Osteocyte (in vitro differentiated cells): Measurements from ENCODE around the genes PEAK3, LMNB2, DIRAS1 and SLC39A3.

GRCh38 chr19:2078623-2079079 lies 17.5 kb downstream of the MOB3A start:
- PRO-cap = no peak

- PRO-cap = no peak
These were observed 2.8 kb downstream of the DOT1L start for GRCh38 chr19:2166440-2167070.

DNA sequence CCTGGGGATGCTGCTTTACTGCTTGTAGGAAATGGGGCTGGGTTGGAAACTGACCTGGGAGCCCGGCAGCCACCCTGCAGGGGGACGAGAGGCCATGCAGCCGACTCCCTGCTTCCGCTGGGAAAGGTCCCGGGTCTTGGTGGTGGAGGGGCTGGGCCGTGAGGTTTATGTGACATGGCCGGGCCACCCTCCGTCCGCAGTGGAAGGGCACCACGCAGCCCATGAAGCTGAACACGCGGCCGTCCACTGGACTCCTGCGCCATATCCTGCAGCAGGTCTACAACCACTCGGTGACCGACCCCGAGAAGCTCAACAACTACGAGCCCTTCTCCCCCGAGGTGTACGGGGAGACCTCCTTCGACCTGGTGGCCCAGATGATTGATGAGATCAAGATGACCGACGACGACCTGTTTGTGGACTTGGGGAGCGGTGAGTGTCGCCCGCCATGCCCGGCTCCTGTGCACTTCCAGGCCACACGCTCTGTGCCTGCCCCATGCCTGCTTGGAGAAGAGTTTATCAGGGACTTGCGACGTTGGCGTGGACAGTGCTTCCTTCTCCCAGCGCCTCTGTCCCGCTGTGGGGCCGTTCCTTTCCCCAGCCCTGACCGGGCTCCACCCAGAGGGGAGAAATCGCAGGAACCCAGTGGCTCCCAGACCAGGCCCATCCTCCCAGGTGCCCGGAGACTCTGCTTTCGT lies 27.2 kb downstream of the DOT1L start:
- PRO-cap = no peak

DNA sequence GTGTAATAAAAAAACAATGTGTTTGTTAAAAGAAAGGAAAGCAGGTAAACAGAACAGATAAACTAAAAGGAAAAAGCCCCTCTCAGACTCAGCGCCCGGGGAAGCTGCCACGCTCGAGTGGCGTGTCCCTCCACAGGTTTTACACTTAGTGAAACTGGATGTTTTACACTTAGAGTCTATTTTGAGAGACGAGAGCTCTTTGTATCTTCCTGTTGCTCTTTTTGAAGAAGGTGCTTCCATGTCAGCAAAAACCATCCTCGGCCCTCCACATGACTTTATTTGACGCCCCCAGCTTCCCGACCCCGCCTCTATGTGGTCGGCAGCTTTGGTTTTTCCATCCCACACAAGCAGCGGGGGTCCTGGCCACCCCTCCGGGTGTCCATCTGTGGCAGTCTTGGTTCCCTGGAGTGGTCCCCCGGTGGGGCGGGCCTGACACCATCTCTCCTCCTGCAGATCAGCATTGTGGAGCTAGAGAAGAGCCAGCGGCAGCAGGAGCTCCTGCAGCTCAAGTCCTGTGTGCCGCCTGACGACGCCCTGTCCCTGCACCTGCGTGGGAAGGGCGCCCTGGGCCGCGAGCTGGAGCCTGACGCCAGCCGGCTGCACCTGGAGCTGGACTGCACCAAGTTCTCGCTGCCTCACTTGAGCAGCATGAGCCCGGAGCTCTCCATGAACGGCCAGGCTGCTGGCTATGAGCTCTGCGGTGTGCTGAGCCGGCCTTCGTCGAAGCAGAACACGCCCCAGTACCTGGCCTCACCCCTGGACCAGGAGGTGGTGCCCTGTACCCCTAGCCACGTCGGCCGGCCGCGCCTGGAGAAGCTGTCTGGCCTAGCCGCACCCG lies 20.1 kb downstream of the PLEKHJ1 start:
- PRO-cap = no peak

- PRO-cap = no peak
These were observed 5.2 kb downstream of the PLEKHJ1 start for GRCh38 chr19:2230852-2231443.

GRCh38 chr19:2239805-2240526 lies 3.3 kb downstream of the SF3A2 start:
- PRO-cap = no peak

DNA sequence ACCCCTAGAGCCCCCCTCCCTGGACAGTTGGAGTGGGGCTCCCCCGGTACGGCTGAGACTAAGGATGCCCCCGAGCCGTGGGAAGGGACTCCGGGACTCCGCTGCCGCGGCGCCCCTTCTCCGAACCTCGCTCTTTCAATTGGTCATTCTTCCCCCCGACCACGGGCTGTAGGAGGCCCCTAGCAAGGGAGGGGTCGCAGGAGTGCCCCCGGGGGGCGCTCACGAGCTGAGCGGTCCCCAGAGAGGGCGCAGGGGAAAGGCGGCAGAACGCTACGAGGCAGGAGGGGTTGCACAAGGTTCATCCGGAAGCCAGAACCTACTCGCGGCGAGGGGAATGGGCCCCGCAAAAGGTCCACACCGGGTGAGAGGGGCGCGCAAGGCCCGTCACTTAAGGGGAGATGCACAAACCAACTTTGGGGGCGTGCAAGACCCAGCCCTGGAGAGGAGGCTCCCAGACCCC lies 3.1 kb downstream of the JSRP1 start:
- PRO-cap = no peak

DNA sequence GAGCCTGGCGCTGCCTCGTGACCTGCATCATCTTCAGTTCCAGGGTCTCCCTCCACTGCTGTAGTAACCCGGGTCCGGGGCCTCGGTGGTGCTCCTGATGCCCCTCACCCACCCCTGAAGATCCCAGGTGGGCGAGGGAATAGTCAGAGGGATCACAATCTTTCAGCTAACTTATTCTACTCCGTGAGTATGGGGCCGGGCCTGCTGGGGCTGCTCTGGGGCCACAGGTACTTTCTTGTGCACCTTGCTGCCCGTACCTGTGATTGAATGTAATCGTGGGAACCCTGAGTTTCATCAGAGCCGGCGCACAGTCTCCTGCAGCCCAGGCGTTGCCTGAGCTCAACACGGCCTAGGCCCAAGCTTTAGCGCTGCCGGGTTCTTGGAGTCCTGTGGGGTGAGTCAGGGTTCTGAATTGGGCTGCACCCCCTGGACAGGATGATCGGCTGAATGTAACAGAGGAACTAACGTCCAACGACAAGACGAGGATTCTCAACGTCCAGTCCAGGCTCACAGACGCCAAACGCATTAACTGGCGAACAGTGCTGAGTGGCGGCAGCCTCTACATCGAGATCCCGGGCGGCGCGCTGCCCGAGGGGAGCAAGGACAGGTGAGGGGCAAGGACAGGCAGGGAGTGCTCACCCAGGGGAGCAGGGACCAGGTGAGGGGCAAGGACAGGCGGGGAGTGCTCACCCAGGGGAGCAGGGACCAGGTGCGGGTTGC lies 10.5 kb downstream of the PEAK3 start:
- PRO-cap = no peak

- PRO-cap = no peak
These were observed 9.0 kb downstream of the PEAK3 start for GRCh38 chr19:2272913-2273351.

DNA sequence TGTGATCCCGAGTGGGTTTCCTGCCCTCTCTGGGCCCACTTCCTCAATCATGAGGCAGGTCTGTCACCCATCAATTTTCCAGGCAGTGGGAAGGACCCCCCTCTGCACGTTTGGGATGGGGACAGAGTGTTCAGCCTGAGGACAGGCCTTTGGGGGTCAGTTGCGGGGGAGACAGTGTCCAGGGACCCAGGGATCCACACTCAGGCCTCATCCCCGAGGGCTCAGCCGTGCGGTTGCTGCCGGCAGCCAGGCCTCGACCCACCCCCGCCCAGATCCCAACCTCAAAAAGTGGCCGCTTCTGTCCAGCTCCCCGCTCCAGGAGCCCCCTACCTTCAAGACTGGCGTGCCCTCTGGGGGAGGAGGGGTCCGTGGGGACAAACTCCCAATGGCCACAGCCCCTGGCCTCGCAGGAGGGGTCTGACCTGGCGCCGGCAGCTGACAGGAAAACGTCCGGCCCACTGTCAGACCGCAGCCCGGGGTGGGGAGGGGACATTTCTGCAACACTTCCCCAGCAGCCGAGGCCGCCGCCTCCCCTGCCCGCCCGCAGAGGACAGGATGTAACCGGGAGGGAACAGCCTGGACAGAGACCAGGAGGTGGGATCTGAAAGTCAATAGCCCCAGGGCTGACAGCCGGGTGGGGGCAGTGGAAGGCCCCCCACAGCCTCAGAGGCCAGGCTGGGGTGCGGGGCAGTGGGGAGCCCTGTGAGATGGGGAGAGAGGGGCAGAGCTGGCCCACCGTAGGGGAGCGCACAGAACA lies at the start of gene PEAK3:
Gene PEAK3 (minus strand): TSS at position 419 of the 757 bp plus-strand sequence.
- PRO-cap = no peak

- PRO-cap = no peak
These were observed 6.9 kb downstream of the LSM7 start for GRCh38 chr19:2321309-2322040.

DNA sequence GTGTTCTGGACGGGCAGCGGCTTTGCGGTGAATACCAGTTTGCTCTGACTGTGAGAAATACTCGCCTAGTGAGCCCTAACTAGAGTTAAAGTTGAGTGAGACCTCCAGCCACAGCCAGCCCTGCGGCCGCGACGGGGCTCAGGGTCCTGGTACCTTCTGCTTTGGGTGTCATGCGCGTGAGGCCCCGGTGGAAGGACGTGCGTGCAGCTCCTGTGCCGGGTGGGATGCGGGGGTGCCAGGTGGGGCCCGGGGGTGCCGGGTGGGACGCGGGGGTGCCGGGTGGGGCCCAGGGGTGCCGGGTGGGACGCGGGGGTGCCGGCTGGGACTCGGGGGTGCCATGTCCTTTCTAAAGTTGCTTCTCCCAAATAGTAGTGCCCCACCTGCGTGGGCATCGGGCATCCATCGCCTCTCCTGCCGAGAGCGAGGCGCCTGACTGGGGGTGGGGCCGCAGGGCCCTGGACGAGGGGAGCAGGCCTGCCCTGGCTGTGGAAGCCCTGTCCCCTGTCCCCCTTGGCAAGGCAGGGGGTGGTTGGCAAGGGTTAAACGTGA lies 8.4 kb upstream of the TMPRSS9 start:
- PRO-cap = no peak

DNA sequence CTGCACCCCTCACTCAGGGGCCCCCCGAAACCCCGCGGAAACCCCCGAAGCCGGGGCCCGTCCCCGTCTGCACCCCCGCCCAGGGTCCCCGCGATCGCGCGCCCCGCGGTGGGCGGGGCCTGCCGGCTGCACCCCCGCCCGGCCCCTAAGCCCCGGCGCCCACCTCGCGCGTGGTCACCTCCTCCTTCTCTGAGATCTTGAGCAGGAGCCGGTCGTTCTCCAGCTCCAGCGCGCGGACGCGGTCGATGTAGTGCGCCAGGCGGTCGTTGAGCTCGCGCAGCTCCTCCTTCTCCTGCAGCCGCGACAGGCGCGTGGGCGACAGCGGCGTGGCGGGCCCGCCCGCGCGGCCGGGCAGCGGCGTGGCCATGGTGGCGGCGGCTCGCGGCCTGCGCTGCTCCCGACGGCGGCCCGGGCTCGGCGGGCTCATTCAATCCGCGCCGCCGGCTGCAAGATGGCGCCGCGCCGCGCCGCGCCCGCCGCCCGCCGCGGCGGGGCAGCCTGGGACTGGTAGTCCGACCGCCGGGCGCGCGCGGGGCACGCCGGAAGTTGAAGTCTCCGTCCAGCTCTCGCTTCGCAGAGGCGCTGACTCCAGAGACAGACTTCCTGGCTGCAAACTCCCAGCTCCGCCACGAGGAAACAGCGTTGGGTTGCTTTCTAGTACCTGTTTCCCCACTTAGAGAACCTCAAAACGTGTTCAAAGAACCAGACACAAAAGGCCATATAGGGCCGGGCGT lies at the start of gene LMNB2:
Gene LMNB2 (minus strand): TSS at position 453 of the 734 bp plus-strand sequence.
- PRO-cap = bidirectional peak, plus-strand start at position 215 of the sequence, minus-strand start at position 249 of the sequence; bidirectional peak, plus-strand start at position 591 of the sequence, minus-strand start at position 425 of the sequence

GRCh38 chr19:2481442-2481879 lies 5.5 kb downstream of the GADD45B start:
- PRO-cap = no peak

DNA sequence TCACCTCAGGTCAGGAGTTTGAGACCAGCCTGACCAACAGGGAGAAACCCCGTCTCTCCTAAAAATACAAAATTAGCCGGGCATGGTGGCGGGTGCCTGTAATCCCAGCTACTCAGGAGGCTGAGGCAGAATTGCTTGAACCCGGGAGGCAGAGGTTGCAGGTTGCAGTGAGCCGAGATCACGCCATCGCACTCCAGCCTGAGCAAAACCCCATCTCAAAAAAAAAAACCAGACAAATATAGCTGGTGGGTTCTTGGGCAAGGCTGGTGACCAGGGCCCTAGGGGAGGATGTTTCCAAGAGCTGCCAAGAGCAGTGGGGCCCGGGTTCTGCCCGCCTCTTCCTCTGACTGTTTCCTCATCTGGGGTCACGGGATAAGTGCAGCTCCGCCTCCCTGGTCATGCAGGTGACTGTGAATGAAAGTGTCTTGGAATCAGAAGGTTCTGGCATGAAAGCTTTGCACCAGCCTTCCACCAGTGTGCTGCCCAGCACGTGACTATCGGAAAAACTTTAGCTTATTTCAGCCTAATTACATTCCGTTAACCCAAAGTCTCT lies 85.9 kb downstream of the GNG7 start:
- PRO-cap = no peak

- PRO-cap = no peak
These were observed 52.0 kb downstream of the GNG7 start for GRCh38 chr19:2650422-2651062.

GRCh38 chr19:2721310-2721862 lies at the start of gene DIRAS1:
DIRAS1 (minus strand) TSS chr19:2721372.
- PRO-cap = unidirectional peak, minus-strand start at chr19:2721387

DNA sequence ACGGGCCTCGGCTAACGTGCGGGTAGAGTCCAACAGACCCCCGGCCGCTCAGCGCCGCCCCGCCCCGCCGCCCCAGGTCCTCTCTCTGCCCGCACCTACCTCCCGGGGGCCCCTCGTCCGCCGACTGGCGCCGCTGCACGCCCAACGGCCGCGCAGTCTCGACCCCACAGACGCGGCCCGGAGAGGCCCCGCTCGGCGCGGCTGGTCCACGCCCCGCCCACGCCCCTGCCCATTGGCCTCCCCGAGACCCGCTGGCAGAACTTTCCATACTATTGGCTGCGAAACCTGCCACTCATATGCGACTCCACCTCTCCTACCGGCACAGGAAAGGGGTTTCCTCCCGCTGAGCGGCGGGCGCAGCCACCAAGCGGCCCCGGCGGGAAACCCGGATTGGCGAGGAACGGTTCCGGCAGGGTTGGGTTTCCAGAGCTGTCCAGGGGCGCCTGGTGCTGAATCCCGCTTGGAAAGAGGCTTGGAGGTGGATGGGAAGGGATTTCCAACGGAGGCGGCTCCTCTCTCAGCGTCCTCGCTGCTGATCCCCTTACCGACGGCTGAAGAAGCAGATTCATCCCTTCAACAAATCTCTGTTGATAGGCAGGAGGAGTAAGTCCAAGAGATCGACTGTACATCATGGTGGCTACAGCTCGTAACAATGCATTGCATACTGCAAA lies at the start of gene SLC39A3:
Gene SLC39A3 (minus strand): TSS at position 172 of the 671 bp plus-strand sequence.
- PRO-cap = unidirectional peak, minus-strand start at position 172 of the sequence; unidirectional peak, minus-strand start at position 221 of the sequence

DNA sequence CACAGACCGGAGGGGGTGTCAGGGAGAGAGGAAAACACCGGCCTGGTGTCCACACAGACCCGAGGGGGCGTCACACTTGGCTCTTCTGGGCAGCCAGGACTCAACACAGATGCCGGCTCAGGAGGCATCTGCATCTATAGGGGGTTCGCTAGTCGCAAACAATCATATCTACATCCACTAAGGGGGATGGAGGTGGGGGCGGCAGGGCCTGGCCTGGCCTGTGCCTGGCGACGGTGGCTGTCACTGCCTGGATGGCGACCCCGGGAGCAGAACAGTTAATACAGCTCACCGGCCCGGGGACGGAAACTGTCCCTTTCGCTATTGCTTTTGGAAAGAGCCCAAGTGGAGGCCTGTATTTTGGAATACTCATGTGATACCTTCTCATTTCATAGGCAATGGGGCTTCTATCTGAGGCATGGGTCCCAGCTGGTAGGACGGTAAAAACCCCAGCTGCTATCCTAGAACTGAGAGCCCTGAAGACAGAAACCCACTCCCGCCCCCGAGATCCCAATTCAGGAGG lies 17.7 kb downstream of the SGTA start:
- PRO-cap = no peak

DNA sequence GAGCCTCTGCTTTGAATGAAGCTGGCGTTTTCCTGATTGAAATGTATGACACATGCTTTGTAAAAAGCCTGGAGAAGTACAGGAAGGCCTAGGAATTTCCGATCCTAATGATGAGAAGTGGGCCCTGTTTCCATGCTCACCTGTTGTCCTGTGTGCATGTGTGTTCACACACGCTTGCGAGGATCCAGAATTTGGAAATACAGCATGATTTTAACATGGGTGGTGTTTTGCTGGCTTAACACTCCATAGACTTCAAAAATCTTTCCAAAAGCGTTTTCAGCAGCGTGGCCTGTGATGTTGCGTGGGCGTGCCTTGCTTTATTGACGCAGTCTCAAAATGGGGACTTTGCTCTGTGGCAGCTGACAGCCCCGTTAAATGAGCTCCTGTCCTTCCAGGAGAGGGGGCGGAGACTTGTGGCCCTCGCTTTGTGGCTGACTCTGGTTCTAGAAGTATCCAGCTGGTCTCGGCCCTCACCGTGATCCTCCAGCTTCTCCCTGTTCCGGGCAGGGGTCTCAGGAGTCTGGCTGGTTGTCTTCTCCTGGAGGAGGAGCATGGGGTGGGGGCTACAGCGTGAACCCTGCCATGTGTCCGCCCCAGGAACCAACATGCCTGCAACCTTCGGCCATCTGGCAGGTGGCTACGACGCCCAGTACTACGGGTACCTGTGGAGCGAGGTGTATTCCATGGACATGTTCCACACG lies 8.5 kb upstream of the ZNF554 start:
- PRO-cap = no peak